LUHMES (cell line): ENCODE measurements around the genes HAVCR2 and LSM11.

GRCh38 chr5:154692151-154692900, 62.9 kb upstream of the LARP1 start:
- PRO-cap = no peak

GRCh38 chr5:154754275-154755272, 603 bp upstream of the LARP1 start:
- PRO-cap = unidirectional peak, plus-strand start at chr5:154754464; unidirectional peak, plus-strand start at chr5:154754632; bidirectional peak, plus-strand start at chr5:154755380, minus-strand start at chr5:154755020

- PRO-cap = bidirectional peak, plus-strand start at chr5:154756994, minus-strand start at chr5:154756876
These were observed 1.8 kb downstream of the LARP1 start for GRCh38 chr5:154756706-154757603.

GRCh38 chr5:154837494-154837917, 12.9 kb downstream of the FAXDC2 start:
- PRO-cap = no peak

GRCh38 chr5:154857316-154857647, 1.1 kb upstream of the CNOT8 start:
- PRO-cap = bidirectional peak, plus-strand start at chr5:154857559, minus-strand start at chr5:154857518

- PRO-cap = no peak
These were observed 179.4 kb downstream of the KIF4B start for GRCh38 chr5:155192937-155193317.

DNA sequence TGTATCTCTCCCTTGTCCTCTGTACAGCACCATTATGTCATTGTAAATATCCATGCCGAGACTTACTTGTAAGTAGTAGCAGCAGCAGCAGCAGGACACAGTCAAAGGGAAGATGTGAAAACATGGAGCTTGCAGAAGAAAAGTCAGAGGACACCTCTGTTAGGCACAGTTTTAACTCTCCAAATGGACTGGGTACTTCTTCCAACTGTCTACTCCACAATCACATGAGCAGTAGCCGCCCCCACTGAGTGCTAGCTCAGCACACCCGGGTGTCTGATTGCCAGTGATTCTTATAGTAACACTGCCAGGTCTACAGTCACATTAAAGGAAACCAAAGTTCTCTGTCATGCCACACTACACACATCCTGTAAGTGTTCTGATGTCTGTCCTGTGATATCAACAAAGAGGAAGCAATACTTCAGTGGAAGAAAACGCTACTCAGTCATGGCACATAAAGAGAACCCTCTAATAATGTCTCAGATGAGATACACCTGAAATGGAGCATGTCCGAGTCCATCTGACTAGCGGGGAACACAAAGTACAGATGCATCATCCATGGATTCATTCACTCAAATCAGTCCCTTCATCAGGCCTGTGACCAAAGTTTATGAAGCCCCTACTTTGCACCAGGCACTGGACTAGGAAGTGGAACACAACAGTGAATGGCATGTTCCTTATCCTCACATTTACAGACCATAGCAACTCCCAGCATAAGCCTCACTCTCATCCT, at the start of gene HAVCR2:
HAVCR2 (minus strand) TSS at position 185 of the 730 bp plus-strand sequence.
- PRO-cap = no peak

DNA sequence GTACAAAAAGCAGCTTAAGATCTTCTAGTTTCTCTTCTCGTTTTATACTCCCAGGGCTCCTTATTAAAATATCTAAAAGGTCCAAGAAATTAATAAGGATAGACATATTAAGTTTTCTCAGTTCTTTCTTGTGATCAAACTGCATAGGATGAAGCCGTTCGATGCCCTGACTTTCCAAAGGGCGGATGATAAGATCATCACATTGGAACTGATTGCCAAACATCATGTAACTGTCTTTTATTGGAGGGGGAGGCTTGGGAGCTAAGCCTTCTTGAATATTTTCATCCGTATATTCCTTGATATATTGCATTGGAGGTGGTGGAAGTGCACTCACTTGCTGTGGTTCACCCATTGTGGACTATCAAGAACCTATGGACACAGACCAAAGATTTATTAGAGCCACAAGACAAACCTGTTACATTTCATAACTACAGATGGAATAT, 3.6 kb downstream of the MED7 start:
- PRO-cap = no peak

DNA sequence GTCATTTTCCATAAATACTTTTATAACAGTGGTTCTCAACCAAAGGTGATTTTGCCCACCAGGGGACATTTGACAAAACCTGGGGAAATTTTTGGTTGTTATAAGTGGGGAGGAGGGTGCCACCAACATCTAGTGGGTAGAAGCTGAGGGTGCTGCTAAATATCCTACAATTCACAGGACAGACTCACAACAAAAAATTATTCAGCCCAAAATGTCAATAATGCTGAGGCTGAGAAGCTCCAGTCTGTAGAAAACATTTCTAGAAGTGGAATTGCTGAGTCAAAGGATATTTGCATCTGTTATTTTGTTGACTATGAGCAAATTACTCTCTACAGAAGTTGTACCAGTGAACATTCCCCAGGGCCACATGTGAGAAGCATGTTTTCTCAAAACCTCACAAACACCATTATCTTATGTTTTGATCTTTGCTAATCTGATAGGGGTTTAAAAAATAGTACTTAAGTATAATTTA, 15.3 kb downstream of the ITK start:
- PRO-cap = no peak

DNA sequence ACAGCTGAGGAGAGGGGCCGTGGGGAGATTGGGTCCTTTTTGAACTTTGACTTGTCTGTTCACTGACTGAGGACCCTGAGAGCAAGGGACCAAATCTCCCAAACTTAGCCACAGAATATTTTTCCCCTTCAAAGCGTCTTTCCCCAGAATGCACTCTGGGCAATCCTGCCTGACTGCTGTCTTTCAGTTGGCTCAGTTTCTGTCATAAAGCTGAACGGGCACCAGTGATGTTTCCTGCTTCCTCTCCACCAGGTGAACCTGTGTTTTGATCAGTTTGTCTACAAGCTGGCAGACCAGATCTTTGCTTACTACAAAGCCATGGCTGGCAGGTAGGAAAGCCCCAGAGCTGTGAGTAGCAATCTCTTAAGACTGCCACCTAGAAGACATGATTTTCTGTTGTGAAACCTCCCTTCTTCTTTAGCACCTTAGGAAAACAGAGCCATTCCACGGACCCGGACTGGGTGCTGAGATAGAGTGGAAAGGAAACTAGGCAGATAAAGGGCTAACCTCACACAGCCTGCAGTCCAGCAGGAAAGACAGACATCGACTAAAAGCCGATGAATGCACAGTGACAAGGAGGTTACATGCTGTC, 17.7 kb downstream of the FNDC9 start:
- PRO-cap = no peak

DNA sequence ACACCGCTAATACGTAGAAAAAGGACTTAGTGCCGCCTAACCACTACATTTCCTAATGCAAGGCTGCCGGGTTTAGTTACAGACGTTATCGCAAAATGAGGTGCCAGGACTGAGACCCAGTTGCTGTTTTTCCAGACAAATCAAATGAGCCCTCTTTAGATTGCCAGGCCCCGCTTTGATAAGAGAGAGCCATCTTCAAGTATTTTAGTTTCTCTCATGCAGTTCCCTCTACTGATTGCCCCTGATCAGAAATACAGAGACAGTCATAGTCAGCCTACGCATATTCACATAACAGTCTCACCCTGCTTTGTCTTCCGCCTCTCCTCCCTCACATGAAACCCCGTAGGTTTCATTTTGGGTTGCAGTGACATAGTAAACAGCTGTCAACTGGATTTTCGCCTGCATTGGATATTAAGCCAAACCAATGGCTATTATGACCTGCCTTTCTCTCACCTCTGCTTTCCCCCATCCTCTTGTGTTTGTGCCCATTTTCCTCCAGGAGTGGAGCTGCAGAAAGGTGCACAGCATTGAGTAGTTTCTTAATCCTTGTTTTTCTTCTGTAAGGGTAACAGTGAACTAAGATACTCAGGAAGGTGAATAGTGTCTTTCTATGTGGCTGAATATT, 968 bp downstream of the FNDC9 start:
- PRO-cap = no peak

DNA sequence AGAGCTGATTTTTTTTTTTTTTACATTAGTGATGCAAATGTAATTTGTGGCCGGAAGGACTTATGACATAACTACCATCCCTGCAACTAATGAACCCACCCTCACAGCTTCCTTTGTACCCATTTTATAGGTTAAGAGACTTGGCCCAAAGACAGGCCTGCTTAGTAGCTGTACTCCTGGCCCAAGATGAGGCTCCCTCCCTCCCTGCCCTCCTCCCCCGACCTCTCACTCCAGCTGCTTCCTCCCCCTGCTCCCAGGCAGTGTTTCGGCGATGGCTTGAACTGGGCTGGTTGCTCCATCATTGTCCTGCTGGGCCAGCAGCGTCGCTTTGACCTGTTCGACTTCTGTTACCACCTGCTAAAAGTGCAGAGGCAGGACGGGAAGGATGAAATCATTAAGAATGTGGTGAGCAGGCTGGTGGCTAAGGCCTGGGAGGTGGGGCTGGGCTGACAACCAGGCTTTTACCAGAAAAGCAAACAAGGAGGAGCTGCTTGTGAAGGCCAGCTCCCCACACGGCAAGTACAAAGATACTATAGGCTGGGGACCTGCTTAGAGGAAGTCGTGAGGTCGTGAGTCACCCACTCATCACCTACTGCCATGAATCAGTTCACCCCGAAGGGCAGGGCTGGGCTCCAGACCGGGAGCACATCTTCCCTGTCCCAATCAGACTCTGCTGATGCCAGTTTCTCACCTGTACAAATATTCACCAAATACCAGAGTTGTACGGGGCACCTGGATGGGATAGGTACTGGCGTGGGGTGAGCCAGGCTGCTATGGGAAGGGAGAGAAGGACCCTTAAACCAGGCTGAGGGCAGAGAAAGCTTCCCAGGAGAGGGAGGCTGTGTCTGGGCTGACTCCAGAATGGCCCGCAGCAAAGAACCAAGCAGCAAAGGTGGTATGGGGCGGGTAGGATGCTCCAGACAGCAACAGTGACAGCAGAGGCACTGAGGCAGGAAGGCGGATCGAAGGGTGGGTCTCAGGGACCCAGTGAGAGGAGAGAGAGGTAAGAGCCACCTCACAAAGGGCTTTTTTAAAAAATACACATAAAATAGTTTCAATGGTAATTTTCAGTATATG, 45.1 kb upstream of the FNDC9 start:
- PRO-cap = no peak

- PRO-cap = no peak
These were observed 26.5 kb downstream of the NIPAL4 start for GRCh38 chr5:157486243-157487204.

DNA sequence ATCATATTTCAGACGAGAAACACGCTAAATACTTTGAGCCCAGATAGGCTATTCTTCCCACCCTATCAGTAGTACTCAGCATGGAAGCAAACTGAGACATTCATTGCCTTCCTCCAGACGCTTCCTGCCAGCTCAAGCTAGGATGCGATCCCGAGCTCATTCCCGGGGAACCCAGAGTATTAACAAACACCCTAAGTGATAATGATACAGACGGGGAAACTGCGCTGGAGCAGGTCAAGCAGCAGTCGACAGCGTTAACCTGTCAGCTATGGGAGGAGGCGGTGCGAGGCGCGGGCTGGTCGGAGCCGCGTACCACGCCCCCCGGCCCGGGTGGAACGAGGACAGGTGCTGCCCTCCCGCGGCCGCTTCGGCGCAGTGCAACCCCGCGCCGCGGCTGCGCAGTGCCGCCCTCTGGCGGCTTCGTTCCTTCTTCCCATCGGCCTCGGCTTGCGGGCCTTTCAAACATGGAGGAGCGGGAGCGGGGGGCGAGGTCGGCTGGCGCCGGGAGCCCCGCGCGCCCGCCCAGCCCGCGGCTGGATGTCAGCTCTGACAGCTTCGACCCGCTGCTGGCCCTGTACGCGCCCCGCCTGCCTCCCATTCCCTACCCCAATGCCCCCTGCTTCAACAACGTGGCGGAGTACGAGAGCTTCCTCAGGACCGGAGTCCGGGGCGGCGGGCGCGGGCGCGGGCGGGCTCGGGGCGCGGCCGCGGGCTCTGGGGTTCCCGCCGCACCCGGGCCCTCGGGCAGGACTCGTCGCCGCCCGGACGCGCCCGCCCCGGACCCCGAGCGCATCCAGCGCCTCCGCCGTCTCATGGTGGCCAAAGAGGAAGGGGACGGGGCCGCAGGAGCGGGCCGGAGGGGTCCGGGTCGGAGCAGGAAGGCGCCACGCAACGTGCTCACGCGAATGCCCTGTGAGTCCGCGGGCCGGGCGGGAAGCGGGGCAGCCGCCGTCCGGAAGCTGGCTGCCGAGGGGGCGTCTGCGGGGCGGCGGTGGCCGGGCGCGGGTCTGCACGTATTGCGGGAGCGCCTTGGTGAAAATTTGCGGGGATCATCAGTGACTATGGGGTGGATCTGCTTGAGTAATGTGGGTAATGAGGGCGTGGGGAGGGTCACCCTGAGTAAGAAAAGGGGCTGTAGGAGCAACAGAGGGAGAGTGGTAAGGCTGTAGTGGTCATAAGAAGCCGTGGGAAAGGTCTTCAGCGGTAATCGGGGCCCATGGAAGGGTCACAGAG, at the start of gene LSM11:
LSM11 (plus strand) TSS at position 426 of the 1,233 bp plus-strand sequence.
- PRO-cap = unidirectional peak, plus-strand start at position 461 of the sequence

DNA sequence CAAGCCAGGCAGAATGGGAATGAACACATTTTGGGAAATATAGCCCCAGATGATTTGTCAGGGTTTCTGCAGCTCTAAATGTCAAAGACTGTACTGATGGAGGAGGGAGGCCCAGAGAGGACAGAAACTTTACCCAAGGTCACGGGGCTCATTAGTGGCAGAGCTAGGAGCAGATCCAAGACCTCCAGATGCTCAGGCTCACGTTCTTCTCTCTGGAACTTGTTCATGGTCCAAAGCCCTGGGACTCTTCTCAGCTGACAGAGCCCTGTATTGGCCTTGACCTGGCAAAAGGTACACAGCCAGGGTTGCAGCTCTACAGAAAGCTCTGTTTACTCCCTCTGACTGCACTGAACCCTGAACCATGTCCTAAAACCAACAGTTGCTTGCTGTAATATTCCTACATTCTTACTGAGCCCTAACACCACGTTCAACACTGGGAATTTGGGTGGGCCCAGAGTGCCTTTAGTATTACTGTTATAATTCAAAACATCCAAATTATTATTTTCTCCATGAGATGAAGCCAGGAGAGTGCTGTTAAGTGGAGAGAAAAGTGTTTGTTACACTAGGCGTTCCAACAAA, 602.3 kb upstream of the CLINT1 start:
- PRO-cap = no peak

GRCh38 chr5:158483274-158483473, 616.5 kb downstream of the EBF1 start:
- PRO-cap = no peak

GRCh38 chr5:158917960-158918159, 181.9 kb downstream of the EBF1 start:
- PRO-cap = no peak

- PRO-cap = no peak
These were observed 51.0 kb downstream of the EBF1 start for GRCh38 chr5:159048731-159049115.

DNA sequence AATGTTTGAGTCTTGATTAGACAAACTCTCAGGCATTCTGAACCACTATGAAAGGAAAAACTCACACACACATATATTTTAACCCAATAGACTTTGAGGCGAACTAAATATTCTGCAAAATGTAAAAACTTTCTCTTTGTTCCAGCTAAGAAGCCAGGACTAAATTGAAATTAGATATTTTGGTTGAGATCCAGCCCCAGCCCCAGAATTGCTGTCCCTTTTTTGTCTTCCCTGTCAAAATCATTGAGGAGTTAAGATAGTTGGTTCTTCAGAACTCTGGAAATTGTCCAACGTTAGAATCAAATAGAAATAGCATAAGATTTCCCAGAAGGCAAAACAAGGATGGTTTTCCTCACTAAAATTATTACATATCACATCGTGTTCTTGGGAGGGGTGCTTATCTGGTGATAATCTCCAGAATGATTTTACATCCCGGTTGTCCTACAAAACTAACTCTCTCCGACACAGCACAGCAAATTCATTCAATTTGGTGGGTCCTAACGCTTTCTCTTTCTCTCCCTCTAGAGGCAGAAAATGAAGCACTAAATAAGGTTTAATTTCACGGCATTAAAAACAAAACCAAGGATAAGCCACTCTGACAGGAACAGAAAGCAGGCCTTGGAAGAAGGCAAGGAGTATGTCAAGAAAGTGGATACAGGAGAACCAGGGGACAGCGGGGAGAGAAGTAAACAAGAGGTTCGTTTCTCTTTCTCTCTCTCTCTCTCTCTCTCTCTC, 50.1 kb downstream of the EBF1 start:
- PRO-cap = no peak

- PRO-cap = bidirectional peak, plus-strand start at chr5:159065362, minus-strand start at chr5:159065328; unidirectional peak, minus-strand start at chr5:159065371
These were observed 34.4 kb downstream of the EBF1 start for GRCh38 chr5:159065030-159065912.